SP-49 (cell line): Measurements from ENCODE around the genes POTEB, GOLGA6L1 and NPAP1.

DNA sequence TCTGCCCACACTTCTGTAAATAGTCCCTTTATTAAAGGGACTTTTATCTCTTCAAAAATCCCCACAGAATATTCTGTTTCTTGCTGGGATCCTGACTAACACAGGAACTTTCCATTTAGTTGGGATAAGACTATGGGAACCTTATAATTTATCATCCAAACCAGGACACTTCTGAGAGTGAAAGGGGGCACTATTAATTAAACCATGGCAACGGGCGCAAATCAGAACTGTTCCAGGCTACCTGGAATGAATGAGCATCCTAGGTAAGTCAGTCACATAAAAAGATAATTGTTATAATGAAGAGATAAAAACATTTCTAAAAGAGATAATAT is 315.4 kb downstream of the GOLGA6L6 start:
- PRO-cap: no peak

DNA sequence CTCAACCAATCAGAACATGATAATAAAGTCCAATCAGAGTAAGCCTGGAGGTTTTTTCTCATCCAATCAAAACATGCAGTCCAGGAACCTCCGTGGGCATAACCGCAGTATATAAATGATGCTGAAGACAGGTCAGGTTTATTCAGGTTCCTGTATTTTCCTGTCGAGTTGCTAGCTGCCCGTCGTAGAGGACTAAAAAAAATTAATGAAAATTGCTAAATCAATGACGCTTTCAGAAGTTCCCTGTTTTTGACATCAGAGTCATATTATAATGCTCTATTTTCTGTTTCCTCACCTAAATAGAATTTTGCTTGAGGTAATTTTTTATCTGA is 177.3 kb downstream of the POTEB3 start:
- PRO-cap: no peak

DNA sequence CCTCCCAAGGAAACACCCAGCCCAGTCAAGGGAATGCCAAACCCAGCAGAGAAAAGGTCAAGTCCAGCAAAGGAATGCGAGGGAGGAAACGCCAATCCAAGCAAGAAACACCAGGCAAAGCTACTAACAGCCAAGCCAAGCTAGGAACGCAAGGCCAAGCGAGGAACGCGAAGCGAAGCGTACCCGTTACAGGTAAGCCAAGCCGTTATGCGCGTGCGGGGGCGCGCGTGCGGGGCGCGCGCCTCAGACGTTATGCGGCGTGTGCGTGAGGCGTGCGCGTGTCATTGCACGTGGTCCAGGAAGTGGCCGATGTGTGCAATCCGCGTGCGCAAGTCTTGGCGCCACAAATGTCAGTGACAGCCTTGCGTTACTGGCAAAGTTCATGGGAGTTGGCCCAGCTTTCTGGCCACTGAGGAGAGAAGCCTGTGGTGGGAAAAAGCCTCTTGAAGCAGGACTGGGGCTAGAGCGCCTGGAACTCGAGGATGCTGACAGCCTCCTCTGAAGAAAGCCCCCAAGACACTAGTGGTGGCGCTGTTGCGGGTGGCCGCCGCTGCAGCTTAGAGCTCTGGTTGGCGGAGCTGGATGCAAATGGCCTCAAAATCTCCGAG is at the start of gene POTEB:
Gene POTEB (minus strand): TSS at position 243 of the 608 bp plus-strand sequence.
- PRO-cap: no peak

DNA sequence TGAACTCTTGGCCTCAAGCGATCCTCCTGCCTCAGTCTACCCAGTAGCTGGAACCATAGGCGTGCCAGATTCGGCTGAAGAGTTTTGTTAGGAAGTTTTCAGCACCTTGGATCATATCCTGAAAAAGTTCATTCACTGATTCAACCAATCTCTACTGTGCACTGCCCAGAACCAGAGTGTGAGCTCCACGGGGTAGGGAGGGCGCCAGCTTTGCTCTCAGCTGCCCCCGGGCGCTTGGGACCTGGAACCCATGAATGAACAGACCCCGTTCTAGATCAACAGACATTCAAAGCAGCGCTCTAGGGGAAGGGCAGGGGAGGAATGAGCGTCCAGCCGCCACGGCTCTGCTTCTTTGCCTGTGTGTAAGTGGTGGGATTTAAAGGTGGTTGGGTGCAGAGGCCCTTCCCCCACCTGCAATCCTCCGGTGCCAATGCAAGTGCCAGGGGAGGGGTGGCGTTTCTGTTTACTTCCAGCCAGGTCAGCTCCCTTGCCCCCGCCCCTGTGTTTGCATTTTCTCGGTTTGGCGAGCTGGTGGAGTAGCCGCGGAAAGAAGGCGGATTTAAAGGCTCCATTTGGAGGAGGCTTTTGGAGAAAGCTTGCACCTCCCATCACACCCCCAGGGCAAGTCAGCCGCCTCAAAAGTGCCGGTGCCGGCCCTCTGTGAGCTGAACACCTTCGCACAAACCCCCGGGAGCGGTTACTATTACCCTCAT is 162.3 kb downstream of the OR4N4 start:
- PRO-cap: no peak

GRCh38 chr15:22264876-22265895 is 170.9 kb downstream of the OR4N4 start:
- PRO-cap: no peak

- PRO-cap: no peak
Measured at GRCh38 chr15:22715132-22716009, 71.1 kb upstream of the NIPA1 start.

DNA sequence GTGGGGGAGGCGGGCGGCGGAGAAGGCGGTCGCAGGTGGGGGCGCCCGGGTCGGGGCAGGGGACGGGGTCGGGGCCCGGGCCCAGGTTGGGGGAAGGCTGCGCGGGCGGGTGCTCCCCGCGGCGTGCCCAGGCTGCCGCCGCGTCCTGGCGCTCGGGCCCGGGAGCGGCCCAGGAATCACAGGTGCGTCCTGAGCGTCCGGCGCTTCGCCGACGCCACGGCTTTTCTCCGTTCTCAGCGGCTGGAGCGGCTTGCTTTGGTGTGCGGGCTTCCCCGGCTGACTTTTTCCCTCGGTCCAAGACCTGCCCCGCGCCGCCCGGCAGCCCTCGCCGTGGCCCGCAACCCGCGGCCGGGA is 402 bp downstream of the NIPA1 start:
- PRO-cap: no peak

GRCh38 chr15:22796403-22796905 is 10.0 kb downstream of the NIPA1 start:
- PRO-cap: unidirectional peak, plus-strand start at chr15:22796757

- PRO-cap: no peak
Measured at GRCh38 chr15:22939105-22939854, 40.9 kb downstream of the CYFIP1 start.

DNA sequence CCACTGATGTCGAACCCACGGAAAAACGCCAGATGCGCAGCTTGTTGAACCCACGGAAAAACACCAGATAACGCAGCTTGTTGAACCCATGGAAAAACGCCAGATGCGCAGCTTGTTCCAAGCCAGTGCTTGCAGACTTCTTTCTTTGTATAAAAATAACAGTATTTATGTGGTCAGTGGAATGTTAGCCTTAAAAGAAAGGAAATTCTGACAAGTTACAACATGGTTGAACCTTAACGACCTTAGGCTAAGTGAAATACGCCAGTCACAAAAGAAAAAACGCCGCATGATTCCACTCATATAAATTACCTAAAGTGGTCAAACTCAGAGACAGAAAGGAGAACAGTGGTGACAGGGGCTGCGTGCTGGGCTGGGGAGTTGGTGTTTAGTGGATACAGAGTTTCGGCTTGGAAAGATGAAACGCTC is 28.3 kb downstream of the CYFIP1 start:
- PRO-cap: no peak

DNA sequence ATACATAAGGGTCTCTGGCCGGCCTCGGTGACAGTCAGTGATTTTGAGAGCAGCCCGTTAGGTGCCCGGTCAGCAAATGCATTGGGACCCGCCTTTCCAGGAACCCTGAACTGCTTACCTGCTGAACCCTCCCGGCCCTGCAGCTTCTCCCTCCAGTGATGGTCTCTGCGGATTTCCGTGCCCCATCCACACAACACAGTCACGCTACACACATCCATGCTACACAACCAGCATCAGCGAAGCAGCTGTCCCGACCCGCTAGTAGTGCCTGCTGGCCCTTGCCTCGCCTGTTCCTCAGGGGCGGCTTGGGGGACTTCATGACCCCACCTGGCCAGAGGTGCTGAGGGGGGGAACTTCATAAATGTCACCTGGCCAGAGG is 449 bp upstream of the TUBGCP5 start:
- PRO-cap: no peak

DNA sequence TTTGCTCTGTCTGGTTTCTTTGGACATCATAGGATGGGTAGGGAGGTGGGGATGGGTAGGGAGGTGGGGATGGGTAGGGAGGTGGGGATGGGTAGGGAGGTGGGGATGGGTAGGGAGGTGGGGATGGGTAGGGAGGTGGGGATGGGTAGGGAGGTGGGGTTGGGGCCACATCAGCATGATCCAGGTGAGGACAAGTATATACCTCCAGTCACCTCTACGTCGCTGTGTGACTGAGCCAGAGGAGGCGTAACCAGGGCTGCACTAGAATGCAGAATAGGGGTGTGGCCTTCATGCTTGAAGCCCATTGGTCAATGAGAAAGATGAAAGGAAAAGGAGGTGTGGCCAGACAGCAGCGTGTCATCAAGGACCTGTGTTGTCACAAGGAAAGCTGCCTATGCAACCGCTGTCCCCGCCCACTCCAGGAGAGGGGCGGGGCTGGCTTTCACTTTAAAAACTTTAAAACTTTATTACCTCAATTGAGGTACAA is at the start of gene GOLGA6L1:
Gene GOLGA6L1 (minus strand): TSS at position 268 of the 487 bp plus-strand sequence.
- PRO-cap: no peak

DNA sequence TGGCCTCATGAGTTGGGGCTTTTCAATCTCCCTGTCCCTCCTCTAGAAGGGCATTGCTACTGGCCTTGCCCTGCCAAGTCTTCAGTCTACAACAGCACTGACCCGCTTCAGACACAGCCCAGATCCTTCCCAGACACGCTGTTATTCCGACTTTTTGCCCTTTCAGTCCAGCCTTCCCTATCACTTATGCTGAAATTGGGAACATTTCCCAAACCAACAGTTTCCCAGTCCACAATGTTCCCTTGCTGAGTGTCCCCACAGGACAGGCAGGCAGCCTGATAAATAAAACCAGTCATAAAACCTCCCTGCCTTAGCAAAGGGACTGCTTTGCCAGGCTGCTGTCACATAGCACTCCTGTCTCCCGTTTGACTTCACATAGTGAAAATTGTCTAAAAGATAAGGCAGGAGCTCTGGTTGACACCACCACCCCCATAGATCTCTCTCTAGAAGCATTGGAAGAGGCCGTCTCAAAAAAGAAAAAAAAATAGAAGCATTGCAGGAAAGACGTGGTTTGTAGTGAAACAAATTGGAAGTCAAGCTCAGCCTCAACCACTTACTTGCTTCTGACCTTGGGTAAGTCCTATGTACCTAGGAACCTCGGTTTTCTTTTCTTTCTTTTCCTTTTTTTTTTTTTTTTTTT is 43.4 kb downstream of the GOLGA6L2 start:
- PRO-cap: no peak

GRCh38 chr15:23856898-23857398 is 169.8 kb upstream of the NDN start:
- PRO-cap: no peak

DNA sequence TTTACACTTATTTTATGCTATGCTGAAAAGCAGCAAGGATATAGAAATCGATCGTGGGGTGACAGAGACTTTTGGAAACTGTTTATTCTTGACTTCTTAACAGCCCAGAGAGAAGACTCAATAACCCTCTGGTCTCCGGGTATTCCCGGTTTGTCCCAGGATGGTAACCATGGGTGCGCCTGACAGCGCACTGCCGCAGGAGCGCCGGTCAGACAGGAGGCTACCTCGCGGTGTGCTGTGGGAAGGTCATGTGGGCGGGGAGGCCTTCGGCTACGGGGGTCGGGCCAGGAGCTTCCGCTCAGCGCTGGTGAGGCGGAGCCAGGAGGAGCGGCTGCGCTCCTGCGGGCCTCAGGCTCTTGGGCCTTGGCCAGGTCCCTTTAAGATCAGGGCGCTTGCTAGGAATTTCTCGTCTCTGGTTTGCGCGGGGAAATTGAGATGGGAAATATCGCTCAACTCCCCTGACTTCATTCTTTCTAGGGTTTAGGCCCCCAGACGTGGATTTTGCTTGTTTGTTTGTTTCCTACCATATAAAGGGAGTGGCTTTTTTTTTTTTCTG is 182.3 kb upstream of the NDN start:
- PRO-cap: no peak

DNA sequence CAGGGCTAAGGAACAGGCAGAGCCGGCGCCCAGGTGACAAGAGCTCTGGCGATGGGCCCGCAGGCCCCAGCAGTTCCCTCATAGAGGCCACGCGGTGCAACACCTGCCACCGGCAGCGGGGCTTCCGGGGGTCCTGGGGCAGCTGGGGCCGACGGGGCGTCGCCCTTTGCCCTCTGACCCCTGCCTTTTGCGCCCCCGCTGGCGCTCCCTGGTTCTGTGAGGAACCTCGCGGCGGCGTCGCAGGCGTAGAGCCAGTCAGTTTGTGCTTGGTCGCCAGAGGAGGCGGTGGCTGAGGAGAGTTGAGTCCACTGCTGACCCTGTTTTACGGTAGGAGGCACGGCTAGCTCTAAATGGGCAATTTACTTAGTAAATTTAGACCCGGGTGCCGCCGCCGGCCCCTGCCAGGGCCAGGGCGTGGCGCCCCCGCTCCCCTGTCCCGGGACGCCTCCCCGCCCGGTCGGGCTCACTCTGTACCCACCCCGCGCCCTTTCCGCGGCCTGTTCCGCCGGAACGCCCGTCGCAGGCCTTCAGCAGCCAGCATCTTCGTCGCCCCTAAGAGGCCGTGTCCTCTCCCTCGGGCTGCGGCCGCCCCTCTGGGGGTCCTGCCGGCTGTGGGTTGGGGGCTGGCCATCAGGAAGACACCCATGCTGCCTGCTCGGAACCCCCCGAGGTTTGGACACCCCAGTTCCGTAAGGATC is at the start of gene NPAP1:
Gene NPAP1 (plus strand): TSS at position 258 of the 698 bp plus-strand sequence.
- PRO-cap: no peak

DNA sequence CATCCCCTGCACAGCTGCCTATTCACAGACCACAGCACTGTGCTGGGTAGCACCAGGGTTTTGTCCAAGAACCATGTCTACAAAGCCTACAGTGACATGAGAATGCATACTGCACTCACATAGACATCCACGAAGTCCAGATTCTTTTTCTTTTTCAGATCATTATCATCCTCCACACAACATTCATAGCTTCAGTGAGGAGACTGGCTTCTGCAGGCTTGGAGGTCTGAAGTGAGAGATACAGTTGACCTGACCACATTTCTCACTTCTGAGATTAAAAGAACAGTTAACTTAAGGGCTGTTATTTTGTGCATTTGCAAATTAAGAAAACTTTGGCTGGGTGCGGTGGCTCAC is 137.5 kb upstream of the SNRPN start:
- PRO-cap: no peak

DNA sequence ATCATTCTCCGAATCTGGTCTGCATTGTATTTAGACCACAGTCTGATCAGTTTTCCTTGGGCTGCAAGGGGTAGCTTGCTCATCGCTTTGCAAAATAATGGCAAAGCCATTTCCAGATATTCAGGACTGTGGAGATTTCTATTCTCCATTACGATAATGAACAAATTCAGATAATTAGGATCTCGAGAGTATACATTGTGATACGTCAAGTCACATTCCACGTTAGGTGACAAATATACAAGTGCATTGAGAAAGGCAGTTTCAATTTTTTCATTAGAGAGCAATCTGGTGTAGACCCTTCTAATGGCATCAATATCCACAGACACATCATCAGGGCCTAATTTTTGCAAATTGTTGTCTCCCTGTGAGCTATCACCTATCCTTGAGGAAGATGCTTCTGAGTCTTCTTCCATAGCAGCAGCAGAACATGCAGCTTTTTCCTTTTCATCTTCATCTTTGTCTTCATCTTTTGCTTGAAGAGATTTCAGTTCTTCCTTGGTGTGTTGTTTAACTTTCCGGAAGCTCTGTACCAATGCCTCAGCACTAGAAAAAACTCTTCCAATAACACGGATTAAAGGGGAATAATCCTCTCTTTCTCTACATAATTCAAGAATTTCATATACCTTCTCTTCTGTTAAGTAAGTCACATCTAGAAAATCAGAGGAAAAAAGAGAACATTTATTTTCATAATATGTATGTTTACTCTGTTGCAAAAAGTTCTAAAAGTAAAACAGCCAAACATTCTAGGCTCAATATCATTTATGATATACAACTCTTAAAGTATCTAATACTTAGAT is 67.5 kb downstream of the UBE3A start:
- PRO-cap: no peak

GRCh38 chr15:25415705-25416177 is 23.1 kb downstream of the UBE3A start:
- PRO-cap: no peak

DNA sequence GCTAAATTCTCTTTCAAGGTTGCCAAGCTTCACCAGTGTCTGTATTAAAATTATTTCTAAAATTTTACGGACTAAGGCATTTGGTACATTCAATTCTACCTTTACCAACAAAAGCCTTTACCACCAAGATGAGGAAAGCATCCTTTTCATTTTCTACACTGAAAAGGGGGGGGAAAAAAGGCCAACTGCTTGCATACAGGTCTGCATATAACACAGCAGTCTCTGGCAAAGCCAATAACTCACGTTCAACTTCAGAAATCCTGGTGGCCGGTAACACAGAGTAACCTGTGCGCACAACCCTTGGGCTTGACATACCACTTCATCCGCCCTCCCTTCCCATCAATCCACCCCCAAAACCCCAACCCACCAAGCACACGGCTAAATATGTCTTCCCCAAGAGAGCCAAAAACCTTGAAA is 1.1 kb downstream of the UBE3A start:
- PRO-cap: no peak